ENCODE measurements around the genes MFSD6 and NAB1.

DNA sequence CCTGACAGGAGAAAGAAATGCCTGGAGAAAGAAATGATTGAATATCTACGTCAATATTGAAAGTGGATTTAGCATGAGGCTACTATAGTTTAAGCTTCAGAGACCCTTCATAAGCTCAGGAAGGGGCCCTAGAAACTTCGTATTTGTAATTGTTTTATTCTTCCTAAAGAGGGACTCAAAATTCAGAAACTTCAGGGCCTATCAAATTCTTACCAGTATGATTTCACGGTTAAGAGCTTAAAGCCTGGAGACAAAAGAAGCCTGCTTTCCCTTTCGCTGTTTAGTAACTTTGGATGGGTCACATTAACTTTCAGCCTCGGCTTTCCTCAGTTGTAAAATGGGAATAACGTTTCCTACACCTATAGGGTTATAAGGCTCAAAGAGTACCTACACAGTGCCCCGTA, 1.1 kb upstream of the MFSD6 start:
- PRO-cap, result no peak

GRCh38 chr2:190407427-190408523, at the start of gene MFSD6:
MFSD6 (plus strand) TSS chr2:190408355.
- PRO-cap, result bidirectional peak, plus-strand start at chr2:190408102, minus-strand start at chr2:190408077; bidirectional peak, plus-strand start at chr2:190408221, minus-strand start at chr2:190408301

DNA sequence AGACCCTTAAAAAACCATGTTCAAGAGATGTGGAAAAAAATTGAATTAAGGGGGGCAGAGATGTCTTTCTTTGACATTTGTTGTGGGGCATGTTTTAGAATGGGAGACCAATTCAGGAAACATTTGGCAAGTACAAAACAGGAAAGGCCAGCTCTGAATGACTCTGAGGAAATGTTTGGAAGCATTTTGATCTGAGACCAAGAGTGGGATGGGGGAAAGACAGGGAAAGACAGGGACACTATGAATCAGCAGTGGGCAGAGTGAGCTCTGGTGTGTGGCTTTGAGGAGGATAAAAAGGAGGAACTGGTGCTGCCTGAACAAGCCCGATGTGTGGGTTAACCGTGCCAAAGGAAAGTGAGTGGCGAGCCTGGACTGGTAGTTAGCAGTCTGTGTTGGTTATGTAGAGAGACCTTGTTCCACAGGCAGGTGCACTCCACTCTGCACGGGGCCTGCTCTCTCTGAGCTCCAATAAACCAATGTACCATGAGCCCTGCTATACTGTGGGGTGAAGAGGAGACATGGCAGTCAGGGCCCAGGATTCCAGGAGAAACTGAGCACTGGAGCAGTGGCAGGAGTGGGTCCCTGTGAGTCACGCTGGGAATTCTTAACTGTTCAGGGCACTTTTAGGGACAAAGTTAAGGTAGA, 5.3 kb downstream of the MFSD6 start:
- PRO-cap, result no peak

GRCh38 chr2:190532407-190533202, 1.9 kb downstream of the NEMP2 start:
- PRO-cap, result no peak

DNA sequence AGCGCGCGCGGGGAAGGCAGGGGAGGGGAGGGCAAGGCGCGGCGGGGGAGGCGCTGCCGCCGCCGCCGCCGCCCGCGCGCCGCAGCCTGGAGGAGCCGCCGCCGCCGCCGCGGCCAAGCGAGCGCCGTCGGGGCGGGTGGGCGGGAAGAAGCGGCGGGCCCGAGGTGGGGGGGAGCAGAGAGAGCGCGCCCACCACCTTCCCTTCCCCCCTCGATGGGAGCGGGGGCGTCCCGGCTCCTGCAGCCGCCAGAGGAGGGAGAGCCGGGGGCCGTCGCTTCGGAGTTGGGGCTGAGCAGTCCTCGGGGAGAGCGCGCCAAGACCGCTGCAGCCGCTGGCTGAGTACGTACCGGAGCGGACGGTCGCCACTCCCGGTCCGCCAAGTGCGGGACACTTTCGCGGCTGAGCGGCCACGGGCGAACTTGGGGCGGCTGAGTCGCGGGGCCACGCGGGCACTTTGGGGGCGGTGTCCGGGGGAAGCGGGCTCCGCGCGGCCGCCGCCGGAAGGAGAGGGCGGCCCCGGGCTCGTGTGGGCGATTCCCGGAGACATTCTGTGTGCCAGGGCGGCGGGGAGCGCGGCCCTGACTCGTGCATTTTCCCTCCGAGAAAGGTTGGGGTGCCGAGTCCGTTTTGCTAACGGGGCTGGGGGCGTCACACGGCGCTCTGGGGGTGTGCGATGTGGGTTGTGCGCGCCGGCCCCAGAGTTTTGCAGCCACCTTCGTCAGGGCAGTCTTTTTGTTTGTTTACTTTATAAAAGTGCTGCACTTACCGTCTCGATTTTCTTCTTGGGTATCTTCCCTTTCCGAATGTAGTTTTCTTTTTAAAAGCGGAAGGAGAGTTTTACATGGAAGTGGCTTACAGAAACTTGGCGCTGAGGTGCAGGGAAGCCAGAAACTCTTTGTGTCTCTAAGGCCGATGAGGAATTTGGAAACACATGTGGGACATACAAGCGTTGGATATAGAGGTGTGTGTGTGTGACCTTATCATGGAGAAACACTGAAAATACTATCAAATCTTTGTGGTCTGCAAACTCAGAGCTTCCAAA, at the start of gene NAB1:
NAB1 (plus strand) TSS at position 62 of the 1,042 bp plus-strand sequence.
- PRO-cap, result bidirectional peak, plus-strand start at position 34 of the sequence, minus-strand start outside the sequence; bidirectional peak, plus-strand start at position 365 of the sequence, minus-strand start at position 373 of the sequence; bidirectional peak, plus-strand start at position 551 of the sequence, minus-strand start at position 456 of the sequence; bidirectional peak, plus-strand start at position 857 of the sequence, minus-strand start at position 583 of the sequence

DNA sequence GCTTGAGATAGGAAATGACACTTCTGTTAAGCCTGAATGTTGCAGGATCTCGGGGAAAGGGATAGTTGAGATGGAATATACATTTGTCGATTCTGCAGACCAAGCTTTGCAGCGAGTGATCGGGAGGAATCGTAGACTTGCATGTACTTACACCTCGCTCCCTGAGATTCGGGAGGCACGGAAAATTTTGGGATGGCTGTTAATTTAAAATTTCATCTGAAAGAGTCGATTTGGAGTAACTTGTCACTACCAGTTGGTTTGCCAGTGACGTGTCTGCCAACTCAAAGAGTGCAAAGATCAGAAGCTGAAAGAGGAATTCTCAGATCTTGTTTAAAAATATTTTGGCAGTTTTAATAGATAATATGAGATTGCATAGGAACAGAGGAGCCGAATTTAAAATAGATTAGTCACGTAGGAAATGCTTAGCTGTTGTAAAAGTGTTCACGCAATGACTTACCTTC, 1.2 kb downstream of the NAB1 start:
- PRO-cap, result no peak

DNA sequence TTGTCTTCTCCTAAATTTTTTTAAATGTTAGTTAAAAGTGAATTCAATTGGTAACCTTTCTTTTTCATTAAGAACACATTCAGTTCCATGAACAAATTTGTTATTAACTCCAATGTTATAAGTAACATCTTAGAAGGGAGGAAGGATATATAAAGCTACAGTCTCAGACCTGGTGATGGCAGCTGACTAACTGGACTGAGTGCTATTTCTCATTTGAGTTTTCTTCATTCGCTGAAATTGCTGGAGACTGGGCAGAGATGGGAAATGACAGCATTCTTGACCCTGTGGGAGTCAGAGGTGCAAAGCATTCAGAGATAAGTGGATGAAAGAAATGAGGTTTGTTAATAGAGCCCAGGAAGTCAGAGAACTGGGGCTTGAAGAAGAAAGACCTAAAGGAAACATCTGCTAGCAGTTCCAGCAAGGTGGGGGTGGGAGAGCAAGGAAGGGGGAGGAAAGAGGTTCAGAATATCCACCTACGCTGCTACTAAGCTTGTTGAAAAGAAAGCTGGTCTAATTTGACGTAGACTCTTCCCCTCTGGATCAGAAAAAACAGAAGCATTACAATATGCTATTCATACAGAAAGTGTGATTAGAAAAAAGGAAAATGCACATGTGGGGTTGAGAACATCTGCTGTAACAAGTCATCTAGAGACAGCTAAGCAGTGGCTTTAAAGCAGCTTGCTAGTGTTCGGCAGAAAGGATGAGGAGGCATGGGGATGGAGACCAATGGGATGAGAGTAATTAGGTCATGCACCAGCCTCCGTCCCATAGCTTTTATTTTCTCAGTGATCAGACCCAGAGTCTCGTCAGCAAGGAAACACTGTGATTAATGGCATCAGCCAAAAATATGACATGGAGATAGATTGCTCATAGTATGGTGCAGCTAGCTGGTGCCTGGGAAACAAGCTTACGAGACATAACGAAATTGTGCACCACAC, 29.6 kb downstream of the NAB1 start:
- PRO-cap, result no peak

DNA sequence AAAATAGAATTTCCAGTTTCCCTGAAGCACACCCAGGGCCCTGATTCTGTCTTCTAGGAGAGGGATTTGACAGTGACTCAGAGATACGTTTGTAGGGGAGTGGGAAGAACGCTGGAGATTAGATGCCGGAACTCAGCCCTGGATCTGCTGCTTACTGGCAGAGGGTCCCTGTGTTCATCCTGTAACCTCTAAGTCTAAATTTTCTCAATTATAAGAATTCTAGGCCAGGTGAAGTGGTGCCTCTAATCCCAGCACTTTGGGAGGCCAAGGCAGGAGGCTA, 74.9 kb downstream of the NAB1 start:
- PRO-cap, result no peak

GRCh38 chr2:190760415-190760777, 111.5 kb downstream of the NAB1 start:
- PRO-cap, result no peak

DNA sequence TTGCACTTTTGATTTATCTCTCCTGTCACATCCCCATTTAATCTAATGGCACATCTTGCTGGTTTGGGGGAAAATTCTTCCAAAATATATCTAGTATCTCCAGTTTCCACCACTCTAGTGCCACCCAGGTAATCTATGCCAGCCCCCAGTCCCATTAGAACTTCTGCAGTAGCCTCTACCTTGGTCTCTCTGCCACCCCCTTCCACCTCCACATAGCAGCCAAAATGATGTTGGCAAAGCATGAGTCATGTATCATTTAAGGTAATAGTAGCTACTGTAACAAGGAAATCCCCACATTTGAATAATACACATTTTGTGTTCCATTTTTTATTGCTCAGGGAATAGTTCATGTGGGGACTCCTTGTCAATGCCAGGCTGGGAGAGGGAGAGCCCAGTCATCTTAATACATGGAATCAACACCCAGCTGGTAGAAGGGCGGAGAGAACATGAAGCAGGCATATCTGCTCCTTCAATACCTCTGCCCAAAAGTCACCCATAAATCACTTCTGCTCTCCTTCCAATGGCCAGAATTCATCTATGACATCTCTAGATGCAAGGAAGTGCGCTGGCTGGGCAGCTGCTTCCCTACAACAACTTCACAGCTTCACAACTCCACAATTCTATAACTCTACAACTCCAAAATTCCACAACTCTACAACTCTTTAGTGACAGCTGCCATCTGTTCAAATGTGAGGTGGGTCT, 70.7 kb upstream of the GLS start:
- PRO-cap, result unidirectional peak, plus-strand start at position 430 of the sequence

DNA sequence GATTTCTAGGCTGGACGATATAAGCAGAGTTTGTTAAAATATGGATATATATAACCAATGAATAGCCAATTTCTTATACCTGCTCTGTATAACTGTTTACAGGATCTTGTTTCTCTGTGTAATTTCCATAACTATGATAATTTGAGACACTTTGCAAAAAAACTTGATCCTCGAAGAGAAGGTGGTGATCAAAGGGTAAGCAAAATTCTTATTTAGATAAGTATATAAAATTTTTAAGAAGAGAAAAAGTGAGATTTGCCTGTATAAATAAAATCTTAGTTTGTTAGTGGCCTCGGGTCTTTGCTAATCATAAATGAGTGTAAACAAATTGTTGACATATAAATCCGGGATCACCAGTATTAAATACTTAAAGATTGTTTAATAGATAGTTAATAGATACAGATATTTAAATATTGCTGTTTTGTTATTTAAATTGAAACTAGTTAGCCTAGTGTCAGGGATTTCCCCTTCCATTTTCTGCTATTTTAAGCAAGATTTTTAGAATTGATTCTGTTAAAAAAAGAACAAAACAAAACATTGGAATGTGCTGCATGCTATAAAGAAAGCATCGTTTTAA, 50.9 kb downstream of the GLS start:
- PRO-cap, result no peak

DNA sequence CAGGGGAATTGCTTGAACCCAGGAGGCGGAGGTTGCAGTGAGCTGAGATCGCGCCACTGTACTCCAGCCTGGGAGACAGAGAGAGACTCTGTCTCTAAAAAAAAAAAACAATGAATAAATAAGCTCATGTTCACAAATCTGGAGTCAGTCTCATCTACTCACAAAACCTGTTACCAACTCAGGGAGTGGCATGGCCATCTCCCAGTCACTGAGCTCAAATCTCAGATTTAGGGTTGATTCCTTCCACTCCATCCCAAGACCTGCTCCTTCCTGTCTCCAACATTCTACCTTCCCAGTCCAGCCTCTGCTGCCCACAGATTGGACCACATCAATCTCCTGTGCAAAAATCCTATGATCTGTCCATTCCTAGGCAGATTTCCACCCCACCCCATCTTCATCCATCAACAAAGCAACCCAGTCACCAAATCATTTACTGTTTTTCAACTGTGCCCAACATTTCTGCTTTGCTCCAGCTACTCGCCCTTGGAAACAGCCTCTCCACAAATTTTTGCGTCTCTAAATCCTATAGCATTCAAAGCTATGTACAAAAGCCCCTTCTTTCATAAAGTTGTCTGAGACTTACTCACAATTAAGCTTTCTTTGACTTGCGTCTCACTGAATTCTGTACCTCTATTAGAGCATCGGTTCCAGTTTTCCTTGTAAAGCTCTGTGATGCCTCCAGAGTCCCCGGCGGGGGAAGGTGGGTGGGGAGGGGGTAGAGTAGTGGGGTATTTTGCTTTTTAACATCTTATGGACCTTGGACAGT, 1.5 kb downstream of the STAT1 start:
- PRO-cap, result no peak

DNA sequence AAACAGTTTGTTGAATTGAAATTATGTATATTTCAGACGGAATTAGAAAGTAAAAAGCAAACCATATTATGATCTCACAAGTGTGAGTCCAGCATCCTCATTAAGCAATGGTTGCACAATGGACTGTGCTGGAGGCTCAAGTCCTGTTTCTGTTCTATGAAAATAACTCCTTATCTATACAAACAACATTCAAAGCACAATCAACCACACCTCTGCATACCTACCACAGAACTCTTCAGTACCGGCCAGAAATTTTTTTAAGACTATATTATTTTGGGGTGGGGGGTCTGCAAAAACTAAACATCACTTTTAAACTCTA, 902 bp downstream of the STAT1 start:
- PRO-cap, result no peak

GRCh38 chr2:191022743-191023069, 8.7 kb upstream of the STAT1 start:
- PRO-cap, result no peak

GRCh38 chr2:191184444-191185193, 33.8 kb upstream of the STAT4 start:
- PRO-cap, result no peak

DNA sequence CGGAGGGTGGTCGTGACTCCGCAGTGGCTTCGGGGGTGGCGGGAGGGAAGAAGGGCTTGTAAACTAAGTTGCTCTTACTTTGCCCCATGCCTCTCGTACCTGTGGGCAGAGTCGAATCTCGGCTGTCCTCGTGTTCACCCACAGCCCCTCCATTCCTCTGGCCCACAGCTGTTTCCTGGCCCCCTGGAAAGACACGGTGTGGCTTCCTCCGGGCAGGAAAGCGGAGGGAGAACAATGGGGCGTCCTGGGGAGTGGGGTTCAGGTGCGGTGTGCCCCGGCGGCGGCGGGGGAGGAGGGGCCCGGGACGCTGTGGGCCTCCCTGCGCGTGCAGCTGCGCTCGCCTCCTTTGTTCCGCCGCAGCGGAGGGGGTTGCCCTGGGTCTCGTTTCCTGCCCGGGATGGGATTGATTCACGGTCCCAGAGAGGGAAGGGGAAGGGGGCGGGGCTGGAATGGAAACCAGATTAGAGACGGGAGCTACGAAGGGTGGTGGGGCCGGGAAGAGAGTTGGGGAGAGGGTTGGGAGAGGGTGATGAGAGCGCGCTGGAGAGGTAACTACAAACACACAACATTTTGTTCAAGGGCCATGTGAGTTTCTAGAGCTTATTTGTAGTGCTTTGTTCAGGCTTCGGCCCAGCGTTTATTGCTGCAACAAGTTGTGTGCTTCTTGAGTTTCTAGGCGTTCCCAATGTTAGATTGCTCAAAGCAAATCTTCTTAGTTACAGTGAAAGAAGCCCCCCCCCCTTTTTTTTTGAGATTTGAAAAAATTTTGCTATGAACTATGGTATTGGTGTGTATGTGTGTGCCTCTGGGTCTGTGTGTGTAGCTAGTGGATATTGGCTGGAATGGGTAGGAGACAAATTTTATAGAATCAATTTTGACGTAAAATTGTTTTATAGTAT, 865 bp downstream of the MYO1B start:
- PRO-cap, result no peak

DNA sequence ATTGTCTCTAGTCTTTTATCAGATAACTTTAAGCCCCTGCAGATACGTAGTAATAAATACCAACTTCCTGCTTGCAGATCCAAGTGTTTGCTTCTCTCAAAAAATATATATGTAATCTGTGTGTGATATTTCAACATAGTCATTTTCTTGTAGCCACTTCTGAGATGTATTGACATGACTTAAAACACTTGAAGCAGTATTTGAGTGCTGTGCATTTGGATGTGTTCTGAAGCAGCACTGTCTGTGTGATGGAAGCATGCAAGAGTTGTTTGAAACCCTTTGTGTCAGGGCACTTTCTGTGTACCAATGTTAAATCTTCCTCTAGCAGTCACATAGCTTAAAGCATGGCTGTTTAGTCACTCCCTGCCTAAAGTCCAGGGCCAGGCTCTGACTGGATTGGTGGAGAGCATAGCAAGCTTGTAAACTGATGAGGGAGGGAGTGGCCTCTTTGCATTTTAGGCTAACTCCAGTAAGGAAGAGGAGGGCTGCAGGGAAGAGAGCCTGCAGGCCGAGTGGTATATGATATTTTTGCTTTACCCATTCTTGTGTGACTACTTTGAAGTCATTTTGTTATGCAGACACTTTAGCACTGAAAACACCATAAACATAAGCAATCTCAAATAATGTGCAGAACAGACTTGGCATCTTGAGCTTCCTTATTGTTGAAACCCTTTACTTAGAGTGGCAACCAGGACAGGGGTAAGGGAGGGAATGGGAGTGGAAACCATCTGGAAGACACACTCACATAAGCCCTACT, 73.5 kb downstream of the MYO1B start:
- PRO-cap, result bidirectional peak, plus-strand start at position 472 of the sequence, minus-strand start at position 323 of the sequence

GRCh38 chr2:191360453-191361277, 115.5 kb downstream of the MYO1B start:
- PRO-cap, result no peak

- PRO-cap, result no peak
These were observed 149.0 kb downstream of the MYO1B start for GRCh38 chr2:191394032-191394774.

DNA sequence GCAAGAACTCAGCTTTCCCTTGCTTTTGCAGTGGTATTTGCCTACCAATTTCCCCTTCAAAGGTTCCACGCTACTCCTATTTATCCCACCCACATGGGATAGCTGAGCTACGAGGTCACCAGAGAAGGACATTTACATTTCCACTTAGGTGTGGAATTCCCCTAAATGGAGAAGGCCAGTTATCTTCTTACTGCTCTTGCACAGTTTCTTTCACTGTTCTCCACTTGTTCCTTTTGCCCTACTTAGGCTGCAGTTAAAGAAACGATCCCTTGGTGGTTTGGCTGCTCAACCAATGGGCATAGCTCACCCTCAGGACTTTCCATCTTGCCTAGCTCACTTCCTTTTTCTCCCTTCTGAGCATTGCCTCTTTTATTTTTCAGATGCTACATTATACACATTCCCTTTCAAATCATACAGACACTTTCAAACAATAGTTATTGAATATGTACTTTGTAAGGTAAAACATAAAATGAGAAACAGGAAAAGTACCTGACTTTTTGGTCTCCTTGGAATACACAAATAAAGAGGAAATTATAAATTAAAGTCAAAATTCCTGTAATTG, 11.2 kb upstream of the NABP1 start:
- PRO-cap, result no peak

Data from ileum (tissue), 1 donor.